Measurements from ENCODE around the gene AADAC.

- PRO-cap: no peak
Observed at GRCh38 chr3:149442743-149443155, 31.7 kb upstream of the TM4SF4 start.

GRCh38 chr3:149589215-149589871 lies 68.5 kb downstream of the WWTR1 start:
- PRO-cap: unidirectional peak, minus-strand start at chr3:149589493

DNA sequence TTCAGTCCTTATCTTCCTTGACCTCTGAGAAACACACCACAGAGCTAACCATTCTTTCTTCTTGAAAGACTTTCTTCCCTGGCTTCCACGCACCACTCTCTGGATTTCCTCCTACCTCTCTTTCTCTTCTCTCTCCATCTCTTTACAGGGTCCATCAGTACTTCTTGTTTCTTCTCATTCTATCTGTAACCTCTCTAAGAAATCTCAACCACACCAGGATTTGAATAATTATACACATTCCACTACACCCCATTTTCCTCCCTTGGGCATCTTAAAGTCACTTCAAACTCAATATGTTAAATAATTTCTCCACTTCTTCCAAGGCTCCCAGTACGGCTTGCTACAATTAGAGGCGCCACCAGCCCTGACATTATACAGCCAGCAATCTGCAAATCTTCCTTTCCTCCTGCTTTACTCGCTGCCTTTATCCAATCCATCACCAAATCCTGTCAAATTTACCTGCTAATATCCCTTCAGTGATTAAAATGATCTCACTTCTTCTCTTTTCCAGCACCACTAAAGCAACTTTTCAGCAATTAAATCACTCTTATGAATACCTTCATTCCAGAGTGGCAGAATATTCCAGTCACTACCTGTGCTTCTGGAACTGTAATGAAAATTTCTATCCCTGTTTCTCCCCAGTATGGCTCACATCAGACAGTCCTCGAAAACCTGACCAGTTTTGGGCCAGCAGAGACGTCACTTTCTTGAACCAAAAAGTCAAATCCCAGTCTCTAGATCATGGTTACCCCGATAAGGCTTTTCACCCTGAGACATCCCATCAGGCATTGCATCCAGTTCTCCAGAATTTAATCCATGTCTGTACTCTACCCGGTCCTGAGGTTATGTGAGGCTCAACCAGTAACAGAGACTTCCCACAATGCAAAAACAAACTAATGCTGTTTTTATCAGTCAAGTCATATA lies 13.8 kb downstream of the WWTR1 start:
- PRO-cap: no peak

- PRO-cap: no peak
Observed at GRCh38 chr3:150062309-150063017, 91.8 kb upstream of the PFN2 start.

GRCh38 chr3:150183906-150184498 lies 213.3 kb upstream of the PFN2 start:
- PRO-cap: no peak

DNA sequence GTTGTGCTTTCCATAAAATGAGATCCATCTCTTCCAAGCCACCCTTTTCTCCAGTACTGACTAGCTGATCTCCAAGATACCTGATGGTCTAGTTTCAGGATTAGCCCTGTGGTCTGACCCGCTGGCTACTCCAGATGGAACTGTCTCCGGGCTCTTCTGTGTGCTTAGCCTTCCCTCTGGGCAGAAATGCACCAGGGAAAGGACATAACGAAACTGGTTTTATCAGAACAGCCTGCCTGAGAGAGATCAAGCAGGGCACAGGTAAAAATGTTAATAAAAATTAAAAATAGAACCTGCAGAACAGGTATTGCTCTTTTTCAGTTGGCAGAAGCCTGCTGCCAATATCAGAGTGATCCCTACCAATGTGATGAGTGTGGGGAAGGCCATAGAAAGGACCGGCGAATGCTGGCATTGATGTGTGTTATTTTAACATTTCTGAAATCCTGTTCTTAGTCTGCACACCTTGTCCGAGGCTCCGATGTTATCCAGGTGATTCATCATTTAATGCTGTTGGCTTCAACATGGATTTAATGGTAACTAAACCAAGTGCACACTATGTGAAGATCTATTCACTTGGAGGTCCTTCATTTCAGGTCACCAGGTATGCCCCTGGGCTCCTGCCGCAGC lies 169.6 kb upstream of the TSC22D2 start:
- PRO-cap: no peak

DNA sequence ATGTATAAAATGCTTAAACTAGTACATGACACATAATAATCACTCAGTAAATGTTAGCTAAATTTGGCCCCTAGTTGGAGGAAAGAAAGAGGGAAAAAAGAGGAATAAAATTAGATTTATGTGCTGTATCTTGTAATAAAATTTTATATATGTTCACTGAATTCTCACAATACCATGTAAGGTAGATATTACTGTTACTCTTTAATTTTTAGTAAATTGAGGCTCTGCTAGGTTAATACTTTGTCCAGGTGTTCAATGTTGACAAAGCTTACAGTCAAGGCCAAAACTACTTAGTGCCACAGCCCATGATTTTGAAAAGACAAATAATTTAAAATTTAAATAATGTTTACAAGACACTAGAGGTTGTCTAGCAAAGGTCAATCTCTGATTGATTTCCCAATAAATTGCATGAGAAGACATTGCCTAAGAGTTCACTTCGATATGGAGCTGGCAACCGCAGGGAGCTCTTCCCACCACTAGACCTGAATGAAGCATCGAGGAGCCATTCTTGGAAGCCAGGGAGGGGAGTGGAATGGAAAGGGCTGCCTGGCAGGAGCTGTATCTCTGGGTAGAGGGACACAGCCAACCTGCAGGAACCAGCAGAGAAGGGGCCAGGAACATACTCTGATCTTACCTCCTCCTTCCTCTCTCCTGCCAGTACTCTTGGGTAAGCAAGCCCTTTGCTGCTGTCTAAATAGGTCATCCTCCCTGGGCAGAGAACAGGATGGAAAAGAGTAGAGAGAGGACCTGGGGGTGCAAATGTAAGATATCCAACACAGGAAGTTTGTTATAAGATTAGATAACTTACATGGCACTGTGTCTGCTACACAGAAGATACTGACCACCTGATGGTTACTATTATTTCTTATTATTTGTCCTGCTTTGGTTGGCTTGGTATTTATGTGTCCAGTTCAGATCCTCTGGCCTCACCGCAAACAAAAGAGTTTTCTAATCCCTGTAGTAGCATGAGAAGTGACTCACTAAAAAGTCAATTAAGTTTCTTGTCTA lies 157.0 kb upstream of the TSC22D2 start:
- PRO-cap: no peak

- PRO-cap: no peak
Observed at GRCh38 chr3:150411105-150411350, 2.9 kb downstream of the TSC22D2 start.

DNA sequence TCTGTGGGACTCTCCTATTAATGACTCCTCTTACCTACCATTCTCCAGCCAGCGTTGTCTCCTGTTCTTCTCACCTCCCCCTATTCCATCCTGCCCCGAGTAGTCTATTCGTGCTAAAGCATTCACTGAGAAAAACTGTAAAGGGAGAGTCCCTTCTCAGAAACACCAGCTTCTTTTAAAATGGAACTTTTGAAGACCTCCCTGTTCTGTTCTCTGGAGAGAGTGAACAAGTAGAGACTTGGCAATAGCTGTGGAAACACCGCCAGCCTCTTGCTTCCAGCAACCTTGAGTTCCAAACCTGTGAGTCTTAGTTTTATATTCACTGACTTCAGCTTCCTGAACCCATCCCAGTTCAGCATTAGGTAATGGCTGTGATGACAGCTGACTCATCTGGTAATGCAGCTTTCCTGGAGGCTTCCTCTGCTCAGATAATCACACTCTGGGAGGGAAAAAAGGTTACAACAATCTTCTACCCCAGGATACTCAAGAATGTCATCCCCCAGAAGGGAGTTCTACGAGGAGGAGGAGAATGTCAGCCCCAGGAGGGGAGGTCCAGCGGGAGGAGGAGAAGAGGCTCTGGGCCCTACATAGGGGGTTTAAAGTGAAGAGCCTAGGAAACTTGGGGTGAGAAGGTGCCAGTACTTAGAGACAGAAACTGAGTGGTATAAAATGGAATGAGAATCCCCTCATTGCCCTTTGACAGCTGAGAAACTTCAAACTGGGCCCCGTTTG lies 61.5 kb downstream of the TSC22D2 start:
- PRO-cap: no peak

DNA sequence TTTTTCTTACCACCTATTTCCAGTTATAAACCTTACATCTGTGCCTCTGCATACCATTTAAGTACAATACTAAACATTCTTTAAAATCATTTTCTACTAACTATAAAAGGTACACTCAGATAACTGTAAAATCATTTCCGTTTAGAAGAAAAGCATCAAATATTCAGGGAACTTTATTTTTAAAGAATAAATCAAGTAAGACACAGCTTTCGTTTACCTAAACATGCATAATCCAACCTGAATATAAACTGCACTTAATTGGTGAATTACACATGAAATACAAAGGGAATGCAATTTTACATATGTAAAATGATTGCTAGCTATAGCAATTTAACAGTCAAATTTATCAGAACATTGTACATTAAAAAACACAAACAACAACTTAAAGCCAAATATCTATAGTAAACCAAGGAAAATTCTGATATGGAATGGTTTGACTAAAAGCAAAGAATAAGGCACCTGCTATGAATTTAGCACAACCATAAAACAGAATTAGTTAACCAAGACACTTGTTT lies 3.9 kb downstream of the SERP1 start:
- PRO-cap: no peak

DNA sequence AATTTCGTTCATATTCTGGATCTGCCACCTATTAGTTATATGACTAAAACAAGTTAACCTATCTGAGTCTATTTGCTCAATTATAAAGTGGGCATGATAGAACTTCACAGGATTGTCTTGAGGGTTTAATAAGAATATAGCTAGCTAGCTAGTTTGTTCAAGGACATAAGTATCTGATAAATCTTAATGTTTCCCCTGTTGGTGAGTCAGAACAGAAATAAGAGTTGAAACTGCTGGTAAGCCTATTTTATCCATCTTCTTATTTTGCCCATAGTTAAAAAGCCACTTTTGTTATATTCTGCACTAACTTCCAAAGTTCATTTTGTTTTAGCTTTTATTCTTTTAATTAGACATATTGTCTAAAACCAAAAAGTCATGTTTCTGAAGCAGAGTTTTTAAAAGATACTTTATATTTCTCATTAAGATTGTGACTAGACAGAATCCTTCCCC lies 9.4 kb downstream of the SELENOT start:
- PRO-cap: no peak

GRCh38 chr3:150632747-150633445 lies 29.8 kb downstream of the SELENOT start:
- PRO-cap: no peak

- PRO-cap: no peak
Observed at GRCh38 chr3:150724041-150724405, 20.3 kb upstream of the ERICH6 start.

DNA sequence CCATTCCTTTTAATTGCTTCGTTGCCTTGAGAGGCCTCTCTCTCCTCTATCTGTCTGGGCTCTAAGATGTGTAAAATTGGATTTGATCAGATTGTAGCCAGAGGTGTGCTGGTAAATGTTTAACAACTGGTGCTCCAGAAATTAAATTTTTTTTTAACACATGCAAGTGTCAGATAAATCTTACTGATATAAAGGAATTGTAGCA lies 25.1 kb upstream of the ERICH6 start:
- PRO-cap: no peak

DNA sequence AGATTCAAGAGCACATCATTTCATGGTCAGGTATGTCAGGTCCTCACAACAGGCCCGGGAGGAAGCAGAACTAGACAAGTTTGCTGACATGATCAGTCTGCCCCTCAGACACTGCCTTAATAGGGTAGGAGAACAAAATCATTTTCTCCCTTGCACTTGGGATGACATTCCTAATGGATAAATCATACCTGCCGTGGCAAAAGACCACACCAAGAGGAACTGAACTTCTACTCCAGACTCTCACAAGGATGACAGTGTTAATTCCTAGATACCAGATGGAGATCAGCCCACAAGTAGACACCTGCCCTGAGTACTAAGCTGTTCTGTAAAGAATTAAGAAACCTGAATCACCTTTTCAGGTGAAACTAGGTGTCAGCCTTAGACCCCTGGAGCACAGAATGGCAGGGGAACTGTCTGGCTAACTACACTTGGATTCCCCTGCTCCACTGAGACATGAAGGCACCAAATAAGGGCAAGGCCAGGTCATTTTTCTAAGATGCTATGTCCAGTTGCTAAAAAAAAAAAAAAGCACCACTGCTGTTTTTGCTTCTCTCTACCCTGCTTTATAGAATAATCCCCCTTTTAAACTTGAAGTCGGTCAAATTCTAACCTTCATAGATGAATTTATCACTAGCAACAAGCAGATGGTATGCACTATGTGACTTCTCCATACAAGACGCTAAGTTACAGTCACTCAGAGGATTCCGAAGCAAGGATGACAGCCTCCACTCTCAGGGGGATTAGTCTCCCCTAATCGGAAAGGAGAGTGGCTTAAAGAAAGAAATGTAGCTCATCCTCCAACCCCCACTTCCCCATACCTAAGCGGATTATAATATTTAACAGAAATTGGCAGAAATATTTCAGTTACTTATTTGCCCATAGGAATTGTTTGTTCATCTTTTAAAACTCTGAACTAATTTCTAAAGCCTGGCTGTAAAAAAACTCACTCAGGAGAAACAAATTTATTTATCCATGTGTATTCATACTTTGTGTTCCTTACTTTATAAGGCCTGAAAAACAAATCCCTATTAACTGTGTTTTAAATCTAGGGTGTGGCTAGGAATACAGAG lies 19.1 kb downstream of the SIAH2 start:
- PRO-cap: no peak

DNA sequence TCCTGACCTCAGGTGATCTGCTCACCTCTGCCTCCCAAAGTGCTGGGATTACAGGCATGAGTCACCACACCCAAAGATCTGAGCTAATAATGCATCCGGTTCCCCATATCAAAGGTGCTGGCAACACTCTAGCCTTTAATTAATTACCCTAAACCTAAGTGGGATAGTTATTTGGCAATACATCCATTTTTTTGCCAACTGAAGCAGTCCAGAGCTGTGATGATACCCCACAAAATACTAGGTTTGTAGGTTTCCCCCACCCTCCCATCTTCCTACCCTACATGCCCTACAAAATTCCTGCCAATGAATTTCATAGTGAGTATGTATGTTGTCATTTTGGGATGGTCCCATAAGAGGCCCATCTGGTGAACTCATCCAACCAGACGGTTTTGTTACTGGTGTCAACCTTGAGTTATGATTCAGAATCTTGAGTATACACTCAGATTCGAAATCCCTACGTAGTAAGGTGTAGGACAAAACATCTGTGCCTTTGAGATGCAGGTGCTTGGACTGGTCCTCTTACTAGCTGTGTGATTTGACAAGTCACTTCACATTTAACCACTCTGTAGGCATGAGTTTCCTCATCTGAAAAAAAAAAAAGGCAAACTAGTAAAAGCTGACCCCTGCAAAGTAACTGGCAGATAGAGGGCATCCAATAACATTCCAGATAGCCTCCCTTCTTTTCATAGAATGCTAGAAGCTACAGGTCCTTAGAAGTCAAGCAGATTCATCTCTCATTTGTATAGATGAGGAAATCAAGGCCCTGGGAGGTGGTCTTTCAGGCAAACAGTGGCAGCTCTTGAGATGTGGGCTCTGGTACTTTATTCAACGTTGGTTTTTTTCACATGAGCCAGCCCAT lies 3.6 kb downstream of the SIAH2 start:
- PRO-cap: no peak

DNA sequence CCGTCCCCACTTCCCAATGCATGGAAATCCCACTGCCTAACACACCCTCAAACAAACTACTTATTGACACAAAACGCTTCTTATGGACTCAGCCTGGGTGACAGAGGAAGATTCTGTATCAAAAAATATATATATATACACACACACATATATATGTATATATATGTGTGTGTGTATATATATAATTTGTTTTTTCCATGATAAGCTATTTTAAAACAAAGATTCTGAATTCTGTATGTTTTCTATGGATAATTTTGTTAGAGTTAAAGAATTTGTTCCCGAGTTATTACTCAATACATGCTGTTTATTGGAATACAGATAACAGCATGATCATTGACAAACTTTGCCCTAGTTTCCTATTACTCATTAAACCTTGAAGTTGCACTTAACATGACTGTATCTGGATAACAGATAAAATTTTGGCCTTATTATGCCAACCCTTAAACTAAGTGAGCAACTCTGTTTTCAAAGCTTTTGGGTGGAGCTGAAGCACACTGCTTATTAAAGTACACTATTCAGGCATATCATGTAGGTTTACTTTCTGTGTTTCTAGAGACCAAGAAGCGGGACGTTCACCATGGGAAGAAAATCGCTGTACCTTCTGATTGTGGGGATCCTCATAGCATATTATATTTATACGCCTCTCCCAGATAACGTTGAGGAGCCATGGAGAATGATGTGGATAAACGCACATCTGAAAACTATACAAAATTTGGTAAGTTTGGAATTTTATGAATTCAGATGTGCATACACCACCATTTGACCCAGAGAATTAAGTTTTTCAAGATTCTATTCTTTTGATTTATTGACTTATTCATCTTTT lies at the start of gene AADAC:
AADAC (plus strand) TSS at position 531 of the 823 bp plus-strand sequence.
- PRO-cap: no peak

GRCh38 chr3:151832452-151832767 lies 18.5 kb downstream of the AADAC start:
- PRO-cap: no peak

DNA sequence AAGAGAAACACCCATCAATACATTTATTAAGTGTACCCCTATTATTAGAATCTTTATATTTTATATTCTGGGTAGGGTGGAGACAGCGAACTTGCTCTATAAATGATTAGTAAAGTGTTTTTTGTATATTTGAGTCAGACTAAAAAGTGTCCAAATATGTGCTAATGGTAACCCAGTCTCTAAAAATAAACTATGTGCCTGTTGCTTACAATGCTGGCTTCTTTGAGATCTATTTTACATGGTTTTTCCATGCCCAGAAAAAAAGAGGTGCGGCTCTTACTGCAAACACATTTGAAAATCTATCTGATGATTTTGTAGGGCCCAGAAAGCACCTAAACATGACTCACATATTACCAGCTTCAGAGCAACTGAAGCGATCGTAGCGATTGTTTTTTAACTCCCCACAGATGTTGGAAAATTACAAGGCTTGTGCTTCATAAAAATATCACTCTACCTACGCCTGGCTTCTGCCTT lies 53.4 kb downstream of the SUCNR1 start:
- PRO-cap: no peak

DNA sequence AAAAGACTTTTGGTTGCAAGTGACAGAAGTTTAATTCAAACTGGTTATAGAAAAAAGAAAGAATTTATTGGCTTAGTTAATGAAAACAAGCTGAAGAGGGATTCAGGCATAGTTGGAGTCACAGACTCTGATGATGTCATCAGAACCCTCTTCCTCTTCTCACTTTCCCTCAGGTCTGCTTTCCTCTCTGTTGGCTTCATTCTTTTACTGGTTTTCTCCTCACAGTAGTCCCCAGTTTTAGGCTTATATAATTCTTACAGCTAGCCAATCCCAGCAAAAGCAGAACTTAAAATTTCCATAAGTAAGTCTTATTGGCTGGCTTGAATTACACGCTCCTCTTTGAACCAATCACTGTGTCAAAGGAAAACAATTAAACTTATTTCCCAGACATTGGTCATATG lies 31.9 kb upstream of the MBNL1 start:
- PRO-cap: no peak

All from right common carotid artery plus branches (tissue), 1 donor.